ENCODE measurements around the genes BMP8A and NFYC.

GRCh38 chr1:39441593-39442618, 49.5 kb upstream of the BMP8A start:
- RAMPAGE, long total RNA: no peak
- RRBS: no CpG with 5 or more reads among the region's 7 CpGs

DNA sequence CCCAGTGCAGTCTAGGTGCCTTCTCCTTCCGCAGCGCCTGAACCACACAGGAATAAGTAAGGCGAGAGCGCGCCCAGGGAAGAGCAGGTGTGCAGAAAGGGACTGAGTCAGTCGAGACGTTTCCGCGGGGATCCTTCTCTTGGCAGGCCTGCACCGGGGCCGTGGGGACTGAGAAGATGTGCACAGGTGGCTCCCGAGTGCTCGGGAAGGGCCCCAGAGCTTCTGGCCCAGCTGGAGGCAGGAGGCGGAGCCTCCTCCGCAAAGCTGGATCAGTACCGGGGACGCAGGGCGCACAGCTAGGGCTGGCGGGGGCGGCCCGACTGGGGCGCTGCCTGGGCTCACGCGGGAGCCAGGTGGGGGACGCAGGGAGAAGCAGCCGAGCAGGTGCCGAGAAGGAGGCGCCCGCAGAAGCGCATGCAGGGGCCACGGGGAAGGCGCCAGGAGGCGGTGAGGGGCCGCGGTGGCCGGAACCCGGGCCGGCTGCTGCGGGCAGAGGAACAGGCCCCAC, 658 bp upstream of the BMP8A start:
- RAMPAGE, long total RNA: no peak
- RRBS: 7% methylated on average over 2 of the region's 39 CpGs

- RAMPAGE, long total RNA: no peak
- RRBS: 2% methylated on average over 59 of the region's 151 CpGs
These were observed at the start of gene BMP8A for GRCh38 chr1:39491232-39492197. BMP8A (plus strand) TSS chr1:39491636.

DNA sequence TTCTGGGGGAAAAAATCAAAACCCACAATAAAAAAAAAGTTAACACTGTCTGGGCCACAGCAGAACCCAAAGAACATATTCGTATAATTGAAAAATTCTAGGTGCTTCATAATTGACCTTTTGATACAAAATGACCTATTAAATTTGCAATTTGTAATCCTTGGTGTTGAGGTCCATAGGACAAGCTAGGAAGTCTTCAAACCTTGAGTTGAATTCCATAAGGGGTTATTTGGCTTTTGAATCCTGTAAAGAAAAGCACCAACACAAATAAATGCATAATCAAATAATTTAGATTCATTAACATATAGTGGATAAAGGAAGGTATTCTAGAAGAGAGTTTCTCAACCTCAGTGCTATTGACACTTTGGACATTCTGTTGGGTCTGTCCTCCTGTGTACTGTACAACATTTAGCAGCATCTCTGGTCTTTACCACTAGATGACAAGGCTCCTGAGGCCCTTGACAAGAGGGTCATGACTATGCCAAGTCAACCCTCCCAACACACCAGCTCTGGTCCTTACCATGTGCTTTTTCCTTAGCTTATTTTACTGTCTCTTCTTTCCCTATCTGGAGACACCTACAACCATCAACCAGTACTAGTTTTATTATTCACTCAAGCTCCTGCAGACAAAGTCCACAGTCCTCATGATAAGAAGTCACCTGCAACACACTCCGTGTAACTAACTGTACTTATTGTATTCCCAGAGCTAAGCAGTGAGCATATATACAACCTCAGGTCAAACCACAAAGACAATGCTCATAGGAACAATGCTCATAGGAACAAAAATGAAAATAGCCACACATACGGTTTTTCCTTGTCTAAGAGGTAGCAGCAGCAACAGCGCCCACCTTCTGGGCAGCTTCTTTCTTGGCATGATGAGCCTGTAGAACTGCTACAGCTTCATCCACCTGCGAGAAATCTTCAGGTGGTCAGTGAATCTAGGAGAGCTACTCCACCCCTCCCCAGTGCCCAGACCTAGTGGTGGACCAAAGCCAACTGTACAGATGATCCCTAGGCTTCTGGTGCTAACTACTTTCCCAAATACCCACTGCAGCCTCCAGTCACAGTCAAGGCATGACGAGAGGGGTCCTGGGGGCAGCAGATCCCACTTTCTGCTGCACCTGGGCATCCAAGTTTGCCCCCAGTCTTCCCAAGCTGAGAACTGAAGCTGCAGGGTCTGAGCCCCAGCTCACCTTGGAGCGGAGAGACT, 15.3 kb downstream of the PABPC4 start:
- RAMPAGE, long total RNA: no peak
- RRBS: no CpG with 5 or more reads among the region's 7 CpGs

DNA sequence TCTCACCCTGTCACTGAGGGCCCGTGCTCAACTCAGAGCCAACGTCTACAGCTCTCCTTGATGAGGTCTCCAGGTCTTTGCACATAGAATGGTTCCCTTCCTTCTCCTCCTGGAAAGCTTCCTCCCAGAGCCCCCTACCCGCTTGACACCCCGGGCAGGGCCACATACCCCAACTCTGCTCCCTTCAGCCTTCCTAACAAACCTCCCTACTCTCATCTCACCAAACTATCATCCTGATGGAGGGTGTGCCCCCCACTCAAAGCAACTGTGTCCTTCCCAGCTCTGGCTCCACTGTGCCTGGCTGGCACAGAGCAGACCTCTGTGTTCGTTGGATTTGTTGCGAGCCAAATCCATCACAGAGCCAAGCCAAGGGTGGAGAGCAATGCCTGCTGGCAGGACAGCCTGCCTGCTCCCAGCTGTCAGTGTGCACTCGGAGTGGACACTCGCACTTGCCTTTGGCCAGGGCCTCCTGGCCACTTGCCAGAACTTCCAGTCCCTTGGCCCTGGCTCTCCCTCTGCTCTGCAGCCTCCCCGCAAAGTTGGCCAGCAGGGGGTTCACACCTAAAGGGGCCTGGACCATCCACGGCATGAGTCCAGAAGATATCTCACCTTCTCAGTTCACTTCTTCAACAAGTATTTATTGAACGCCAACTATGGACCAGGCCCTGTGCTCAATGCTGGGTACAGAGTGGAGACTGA, 16.5 kb downstream of the HEYL start:
- RAMPAGE, long total RNA: no peak
- RRBS: no CpG with 5 or more reads among the region's 11 CpGs

GRCh38 chr1:39645972-39647412, 7.0 kb upstream of the HEYL start:
- RAMPAGE, long total RNA: no peak
- RRBS: no CpG with 5 or more reads among the region's 18 CpGs

GRCh38 chr1:39671315-39671932, 483 bp downstream of the NT5C1A start:
- RAMPAGE, long total RNA: no peak
- RRBS: 1% methylated on average over 14 of the region's 45 CpGs

GRCh38 chr1:39818188-39818997, 29.7 kb upstream of the BMP8B start:
- RAMPAGE, long total RNA: no peak
- RRBS: no CpG with 5 or more reads among the region's 7 CpGs

- RAMPAGE, long total RNA: no peak
- RRBS: no CpG with 5 or more reads among the region's 16 CpGs
These were observed 43.7 kb upstream of the BMP8B start for GRCh38 chr1:39832104-39832959.

GRCh38 chr1:39845290-39846250, 37.7 kb downstream of the TRIT1 start:
- RAMPAGE, long total RNA: no peak
- RRBS: no CpG with 5 or more reads among the region's 8 CpGs

DNA sequence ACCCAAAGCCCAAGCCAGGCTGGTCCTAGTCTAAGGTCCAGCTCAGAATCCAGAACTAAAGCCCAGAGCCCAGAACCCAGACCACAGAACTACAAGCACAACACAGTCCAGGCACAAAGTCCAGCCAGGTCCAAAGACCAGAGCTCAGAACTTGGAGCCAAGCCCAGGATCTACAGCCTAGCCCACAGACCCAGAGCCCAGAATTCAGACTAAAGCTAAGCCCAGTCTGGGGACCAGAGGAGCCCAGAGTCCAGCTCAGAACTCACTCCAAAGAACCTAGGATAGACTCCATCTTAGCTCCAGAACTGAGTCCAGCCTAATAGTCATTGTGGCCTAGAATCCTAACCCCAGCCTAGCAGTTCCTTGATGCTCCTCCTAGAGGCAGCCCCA, 17.8 kb upstream of the MFSD2A start:
- RAMPAGE, long total RNA: no peak

- RAMPAGE, long total RNA: no peak
- RRBS: no CpG with 5 or more reads among the region's 6 CpGs
These were observed 2.4 kb downstream of the MFSD2A start for GRCh38 chr1:39957157-39957975.

DNA sequence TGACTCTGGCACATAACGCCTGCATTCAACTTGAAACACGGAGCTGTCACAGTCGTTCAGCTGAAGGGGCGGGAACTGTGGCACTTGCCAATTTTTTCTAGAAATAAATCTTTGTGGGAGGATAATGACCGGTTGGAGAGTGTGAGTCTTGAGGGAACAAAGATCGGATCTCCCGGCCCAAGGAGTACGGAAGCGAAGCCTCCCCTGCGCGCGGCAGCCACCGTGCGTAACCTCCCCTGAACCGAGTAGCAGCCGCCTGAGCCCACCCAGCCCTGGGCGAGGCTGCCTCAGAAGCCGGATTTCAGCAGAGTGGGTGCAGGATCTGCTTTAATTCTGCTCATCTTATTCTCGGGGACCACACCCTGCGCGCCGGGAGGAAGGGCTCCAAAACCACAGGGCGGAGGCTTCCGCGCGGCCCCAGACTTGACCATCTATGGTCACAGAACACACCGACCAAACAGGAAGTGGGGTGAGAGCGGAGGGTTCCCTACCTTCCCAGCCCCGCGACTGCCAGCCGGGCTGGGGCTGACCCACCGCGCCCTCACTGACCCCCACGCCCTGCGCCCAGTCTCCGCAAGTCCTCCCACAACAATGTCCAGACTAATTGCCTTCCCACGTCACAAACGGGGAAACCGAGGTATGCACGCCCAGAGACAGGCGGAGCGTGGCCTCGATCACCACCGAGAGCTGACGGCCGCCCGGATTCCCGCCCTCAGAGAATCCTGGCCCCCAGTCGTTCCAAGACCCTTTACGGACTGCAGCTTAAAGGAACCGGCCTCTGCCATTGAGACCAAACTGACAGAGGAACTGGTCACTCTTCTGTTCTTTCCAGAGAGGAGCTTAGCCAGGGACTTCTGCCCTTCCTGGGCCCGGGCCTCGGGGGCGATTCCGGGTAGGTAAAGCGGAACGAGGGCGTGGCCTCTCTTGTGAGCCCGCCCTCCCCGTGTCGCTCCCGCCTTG, 673 bp upstream of the CAP1 start:
- RAMPAGE, long total RNA: no peak
- RRBS: 2% methylated on average over 10 of the region's 62 CpGs

- RAMPAGE, long total RNA: no peak
- RRBS: no CpG with 5 or more reads among the region's 19 CpGs
These were observed 30.4 kb upstream of the TMCO2 start for GRCh38 chr1:40217258-40217895.

GRCh38 chr1:40380048-40380356, 6.5 kb downstream of the SMAP2 start:
- RAMPAGE, long total RNA: no peak
- RRBS: no CpG with 5 or more reads among the region's 1 CpG

- RAMPAGE, long total RNA: no peak
- RRBS: no CpG with 5 or more reads among the region's 8 CpGs
These were observed 10.1 kb downstream of the SMAP2 start for GRCh38 chr1:40383523-40384148.

DNA sequence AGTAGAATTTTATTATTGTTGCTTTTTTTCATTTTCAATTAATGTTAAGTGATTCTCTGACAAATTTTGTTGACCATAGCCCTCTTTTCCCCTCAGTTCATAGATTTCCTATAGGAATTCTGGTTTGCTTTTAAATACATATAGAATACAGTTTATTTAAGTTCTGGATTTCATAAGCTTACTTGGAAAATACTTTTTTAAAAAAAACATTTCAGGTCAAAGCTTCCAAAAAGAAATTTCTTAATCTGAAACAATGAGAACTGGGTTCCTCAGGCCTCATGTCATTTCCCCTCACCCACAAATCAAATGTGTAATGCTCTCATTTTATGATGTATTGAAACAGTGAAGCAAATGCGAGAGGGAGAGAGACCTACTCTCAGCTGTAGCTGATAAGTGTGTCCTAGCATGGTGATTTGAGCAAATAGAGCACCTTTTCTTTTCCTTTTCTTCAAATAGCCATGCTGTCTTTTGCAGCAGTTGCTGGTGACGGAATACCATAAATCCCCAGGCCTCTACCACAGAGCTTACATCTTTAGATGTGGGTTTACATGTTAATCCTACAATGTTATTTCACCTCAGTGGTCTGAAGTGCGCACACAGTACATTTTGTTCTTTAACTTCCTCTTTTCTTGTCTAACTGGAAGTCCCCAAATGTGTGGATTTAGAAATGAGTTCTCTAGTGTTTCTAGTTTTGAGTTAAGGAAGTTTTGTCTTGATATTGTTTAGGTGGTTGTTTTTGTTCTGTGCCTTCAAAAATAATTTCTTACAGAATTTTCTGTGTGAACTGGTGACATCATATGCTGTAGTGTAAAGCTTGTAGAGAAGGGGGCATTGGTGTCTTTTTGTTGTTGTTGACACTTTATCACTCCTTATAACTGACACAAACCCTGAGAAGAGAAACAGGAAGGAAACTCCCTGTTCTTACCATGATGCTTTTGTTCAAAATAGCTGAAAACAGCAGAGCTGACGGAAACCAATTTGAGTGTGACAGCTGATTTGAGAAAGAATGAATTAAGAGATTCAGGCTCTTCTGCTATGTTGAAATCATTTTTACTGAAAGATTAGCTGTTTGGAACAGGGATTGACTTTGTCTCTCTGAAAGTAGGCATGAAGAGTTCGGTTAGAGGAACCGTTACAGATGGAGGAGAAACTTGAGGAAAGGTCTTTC, 12.1 kb downstream of the SMAP2 start:
- RAMPAGE, long total RNA: no peak
- RRBS: no CpG with 5 or more reads among the region's 6 CpGs

GRCh38 chr1:40422873-40423525, 27.3 kb upstream of the ZFP69B start:
- RAMPAGE, long total RNA: no peak
- RRBS: 92% methylated on average over 4 of the region's 9 CpGs

GRCh38 chr1:40477532-40478026, 489 bp downstream of the ZFP69 start:
- RAMPAGE, long total RNA: no peak
- RRBS: 1% methylated on average over 12 of the region's 27 CpGs

GRCh38 chr1:40691053-40692168, at the start of gene NFYC:
NFYC (plus strand) TSS chr1:40691704.
- RAMPAGE, long total RNA: start-site peak on the plus strand at chr1:40691679-40691727, 76 and 108 reads in 2 replicates; start-site peak on the plus strand at chr1:40691779-40691798, 73 and 31 reads in 2 replicates; start-site peak on the minus strand at chr1:40692016-40692098, 36 and 29 reads in 2 replicates
- RRBS: no CpG with 5 or more reads among the region's 86 CpGs

All from epithelial cell of alveolus of lung (primary cell).